A375 (cell line): ENCODE results near the genes LHFPL5 and SRPK1.

- RAMPAGE, long total RNA: no peak
Observed at GRCh38 chr6:35725045-35725402, 11.8 kb upstream of the ARMC12 start.

DNA sequence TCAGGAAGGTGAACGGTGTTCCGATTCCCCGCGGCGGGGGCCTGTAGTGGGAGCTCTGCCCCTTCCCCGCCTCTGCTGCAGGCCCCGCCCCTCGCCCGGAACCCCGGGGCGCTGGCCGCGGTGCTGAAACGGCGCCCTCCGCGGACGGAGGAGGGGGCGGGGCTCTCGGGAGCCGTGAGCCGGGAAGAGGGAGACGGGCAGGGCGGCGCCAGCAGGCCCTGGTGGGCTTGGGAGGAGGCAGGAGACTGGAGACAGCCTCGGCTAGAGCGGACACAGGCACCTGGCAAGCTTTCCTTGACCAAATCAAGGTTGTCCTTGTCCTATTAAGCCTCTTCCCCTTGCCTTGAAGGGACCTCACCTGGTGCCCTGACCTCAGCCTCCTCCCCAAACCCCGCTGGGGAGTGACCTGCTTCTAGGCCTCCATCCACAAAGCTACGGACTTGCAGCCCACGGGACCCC, at the start of gene LHFPL5:
Gene LHFPL5, plus strand, starts transcription at position 165 of the 459 bp plus-strand sequence.
- RAMPAGE, long total RNA: no peak

DNA sequence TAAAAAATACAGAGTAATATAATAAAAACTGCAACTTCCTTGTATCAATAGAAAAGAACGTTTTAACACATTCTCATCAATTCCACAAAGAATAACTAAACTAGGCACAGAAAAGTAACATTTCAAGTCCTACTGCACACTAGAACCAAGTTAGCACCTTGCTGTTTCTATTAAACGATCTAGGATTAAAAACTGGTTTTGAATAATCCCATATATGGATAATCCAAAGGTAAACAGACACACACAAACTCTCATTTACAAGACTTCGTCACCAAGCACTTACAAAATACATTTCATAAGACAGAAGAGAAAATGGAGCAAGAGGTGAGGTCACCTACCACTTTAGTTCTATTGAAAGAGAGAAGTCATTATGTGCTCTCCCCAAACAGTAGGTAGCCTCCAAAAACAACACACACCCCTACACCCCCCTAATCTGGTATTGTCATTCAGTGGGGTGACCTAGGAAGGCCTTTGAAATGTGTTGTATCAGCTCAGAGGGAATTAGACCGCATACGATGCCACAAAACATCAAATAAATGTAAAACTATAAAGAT, 1.9 kb downstream of the SRPK1 start:
- RAMPAGE, long total RNA: no peak

GRCh38 chr6:35920499-35921501, at the start of gene SRPK1:
Gene SRPK1 (minus strand): TSS chr6:35921098.
- RAMPAGE, long total RNA: no peak

GRCh38 chr6:36064740-36065160, 37.1 kb downstream of the MAPK14 start:
- RAMPAGE, long total RNA: no peak

DNA sequence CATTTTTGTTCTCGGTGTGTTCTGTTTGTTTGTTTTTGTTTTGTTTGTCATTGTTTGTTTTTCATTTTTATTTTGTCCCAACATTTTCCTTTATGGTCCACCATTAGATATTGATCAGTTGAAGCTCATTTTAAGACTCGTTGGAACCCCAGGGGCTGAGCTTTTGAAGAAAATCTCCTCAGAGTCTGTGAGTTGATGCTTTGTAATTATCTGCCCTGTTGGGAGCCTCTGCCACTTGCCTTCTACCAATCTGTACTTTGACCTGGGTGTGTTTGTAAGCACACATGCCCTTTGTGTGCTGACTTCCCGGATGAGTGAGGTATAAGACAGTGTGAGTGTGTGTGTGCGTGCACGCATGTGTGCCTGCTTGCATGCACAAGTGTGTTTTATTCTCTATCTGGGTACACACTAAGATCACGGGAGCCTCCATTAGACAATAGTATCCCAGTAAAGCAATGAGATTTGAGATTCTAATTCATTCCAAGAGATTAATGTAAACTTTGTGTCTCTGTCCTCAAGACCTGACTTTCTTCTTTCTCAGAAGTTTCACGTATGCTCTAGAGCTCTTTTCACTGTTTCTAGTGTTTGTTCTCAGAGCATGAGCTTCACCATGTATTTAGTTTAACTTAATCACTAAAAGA, 34.3 kb upstream of the MAPK13 start:
- RAMPAGE, long total RNA: no peak

DNA sequence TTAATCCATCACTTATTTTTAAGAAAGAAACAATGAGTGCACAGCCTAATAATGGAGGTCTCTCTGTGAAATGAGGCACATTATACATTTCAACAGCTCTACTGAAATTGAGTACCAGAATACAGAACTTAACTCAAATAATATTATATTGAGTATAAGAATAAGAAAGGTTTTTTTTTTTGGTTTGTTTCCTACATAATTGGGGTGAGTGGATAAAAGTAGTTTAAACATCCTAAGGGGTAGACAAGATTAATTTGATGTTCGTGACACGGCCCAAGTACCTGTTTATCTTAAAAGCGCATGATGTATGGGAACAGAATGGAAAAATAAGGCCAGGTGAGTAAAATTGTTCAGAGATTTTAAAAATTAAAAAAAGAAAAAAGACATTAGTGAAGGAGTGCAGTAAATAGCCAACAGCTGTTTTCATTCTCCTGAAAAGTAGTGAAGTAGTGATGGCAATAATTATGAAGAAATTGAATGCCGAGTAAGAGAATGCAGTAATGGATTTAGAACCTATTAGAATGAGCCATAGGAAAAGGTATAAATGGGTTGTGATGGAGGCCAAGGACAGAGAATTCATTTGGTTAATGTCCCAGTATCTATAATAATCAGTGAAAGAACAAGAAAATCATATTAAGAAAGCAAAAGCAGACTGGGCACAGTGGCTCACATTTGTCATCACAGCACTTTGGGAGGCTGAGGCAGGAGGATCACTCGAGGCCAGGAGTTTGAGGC, 32.4 kb upstream of the MAPK13 start:
- RAMPAGE, long total RNA: no peak

DNA sequence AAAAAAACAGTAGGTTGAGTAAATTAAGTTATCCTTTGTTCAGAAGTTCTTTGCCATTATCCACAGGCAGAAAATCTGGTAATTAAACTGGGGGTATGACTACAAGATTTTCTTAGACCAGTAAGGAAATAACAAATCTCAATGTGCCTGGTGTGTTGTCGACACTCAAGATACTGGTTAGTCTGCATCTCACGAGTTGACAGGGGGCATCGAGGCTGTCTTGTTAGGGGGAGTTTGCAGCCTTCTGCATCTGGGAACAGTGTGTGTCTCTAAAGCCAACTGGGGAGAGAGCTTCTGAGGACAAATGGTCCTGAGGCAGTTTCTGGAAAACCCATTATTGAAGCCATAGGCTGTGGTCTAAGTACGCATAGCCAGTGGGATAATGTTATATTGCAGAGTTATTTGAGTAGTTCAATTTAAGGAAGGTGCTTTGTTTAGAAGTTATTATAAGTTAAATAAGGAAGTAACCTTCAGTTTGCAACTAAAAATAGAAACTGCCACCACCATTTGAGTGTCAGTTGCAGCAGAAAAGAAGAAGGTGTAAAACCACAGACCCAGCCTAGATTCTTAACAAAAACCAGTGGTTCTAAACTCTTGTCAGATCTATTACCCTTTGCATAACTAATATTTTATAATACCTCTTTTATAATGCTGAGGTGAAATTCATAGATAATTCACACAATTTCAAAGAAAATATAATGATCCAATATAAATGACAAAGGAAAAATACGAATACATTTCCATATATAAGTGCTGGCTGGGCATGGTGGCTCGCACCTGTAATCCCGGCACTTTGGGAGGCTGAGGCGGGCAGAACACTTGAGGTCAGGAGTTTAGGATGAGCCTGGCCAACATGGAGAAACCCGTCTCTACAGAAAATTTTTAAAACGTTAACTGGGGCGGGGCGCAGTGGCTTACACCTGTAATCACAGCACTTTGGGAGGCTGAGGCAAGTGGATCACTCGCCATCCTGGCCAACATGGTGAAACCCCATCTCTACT, 15.3 kb upstream of the MAPK13 start:
- RAMPAGE, long total RNA: no peak

DNA sequence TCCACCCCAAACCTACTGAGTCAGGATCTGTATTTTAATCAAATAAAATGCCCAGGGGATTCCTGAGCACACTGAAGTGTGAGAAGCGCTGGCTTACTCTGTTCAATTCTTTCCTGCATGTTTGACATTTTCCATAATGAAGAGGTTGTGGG, 441 bp upstream of the MAPK13 start:
- RAMPAGE, long total RNA: no peak

GRCh38 chr6:36210173-36210586, 13.6 kb downstream of the BRPF3 start:
- RAMPAGE, long total RNA: no peak

DNA sequence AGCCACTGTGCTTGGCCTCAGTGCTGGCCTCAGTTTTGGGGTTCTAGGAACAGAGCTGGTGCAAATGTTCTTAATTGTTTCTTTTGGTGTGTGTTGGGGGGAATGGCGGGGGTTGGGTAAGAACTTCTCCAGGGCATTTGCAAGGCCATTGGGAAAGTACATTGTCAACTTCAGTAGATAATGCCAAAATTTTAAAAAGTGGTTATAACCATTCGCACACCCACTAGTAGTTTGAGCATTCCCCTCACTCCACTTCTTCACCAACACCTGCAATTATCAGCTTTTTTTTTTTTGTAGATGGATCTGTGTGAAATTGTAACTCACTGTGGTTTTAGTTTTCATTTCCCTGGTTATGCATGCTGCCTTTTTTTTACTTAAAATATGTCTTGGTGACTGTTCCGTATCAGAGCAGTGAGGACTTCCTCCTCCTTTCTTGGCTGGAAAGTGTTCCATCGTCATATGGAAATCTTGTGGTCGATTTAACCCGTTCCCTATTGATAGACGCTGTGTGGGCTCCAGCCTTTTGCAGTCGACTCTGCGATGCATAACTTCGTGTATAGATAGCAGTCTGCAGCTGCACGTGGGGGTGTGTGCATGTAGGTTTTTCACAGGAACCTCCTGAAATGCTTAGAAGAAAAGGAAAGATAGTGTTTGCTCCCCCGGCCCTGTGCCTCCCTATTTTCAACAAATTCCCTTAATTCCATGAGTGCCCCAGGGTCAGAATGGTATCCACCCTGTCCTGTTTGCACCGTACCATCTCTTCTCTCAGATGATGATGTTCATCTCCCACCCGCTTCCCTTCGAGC, 28.2 kb upstream of the PNPLA1 start:
- RAMPAGE, long total RNA: no peak

- RAMPAGE, long total RNA: no peak
Observed at GRCh38 chr6:36244776-36245113, 25.1 kb upstream of the PNPLA1 start.

GRCh38 chr6:36339026-36339483, 2.4 kb upstream of the BNIP5 start:
- RAMPAGE, long total RNA: no peak

- RAMPAGE, long total RNA: no peak
Observed at GRCh38 chr6:36363467-36364012, 23.9 kb downstream of the ETV7 start.

DNA sequence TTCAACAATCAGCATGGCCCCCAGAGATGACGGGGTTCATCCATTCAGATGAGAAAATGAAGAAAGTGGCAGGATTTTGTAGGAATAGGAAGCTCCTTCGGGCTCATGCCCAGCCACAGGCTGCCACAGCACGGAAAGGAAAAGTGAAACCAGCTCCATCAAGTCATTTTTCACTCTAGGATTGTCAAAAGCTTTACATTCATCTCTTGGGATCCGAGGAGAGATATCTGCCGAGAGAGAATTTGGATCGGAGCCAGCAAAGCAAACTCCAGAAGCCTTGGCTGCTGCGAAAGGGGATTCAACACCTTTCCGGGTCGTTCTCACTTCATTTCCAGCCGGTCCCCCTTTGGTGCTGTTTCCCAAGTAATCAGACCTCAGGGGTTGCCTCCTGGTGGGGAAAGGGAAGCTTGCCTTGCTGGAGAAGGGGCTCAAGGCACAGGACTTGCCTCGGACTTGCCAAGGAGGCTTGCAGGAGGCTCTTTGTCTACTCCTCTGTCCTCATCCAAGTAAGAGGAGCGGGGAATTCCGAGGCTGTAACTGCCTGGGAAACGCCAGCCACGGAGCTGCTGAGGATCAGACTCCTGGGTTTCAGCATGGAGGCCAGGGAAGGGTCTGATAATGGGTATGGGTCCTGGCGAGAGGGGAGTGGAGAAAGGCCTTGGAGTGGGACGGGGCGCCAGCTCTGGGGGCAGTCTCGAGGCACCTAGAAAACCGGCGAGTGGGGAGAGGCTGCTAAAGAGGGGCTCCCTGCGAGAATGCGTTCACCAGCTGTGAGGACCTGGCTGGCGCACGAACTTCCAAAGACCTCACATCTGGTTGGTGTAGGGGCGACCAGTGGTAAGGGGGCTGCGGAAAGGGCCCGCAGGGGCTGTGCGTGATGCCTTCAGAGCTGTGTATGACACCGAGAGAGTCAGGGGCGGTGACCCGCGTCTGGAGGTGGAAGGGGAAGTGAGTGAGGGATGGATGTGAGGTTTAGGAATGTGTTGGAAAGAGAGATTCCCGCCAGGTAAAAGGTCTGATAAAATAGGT, 730 bp downstream of the ETV7 start:
- RAMPAGE, long total RNA: no peak

- RAMPAGE, long total RNA: no peak
Observed at GRCh38 chr6:36466504-36466983, 23.7 kb downstream of the KCTD20 start.

GRCh38 chr6:36579616-36580410, 14.3 kb upstream of the SRSF3 start:
- RAMPAGE, long total RNA: no peak

DNA sequence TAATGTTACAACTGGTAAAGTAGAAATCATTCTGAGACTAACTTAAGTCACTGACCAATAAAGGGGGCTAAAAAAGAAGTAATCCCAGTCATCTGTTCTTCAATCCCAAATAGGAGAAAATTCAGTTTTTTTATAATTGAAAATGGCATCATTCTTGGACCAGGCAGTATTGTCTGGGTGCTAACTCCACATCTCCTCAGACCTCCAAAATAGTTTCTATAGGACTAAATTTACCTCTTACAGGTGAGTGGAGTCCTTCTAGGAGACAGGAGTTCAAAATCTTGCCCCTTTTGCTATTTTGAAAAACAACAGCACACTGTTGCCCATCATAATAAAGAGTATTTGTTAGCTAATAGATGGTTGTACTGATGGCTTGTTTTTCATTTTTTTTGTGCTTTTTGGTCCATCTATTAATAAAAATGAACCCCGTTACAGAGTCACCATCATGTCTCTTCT, 5.3 kb downstream of the SRSF3 start:
- RAMPAGE, long total RNA: no peak

DNA sequence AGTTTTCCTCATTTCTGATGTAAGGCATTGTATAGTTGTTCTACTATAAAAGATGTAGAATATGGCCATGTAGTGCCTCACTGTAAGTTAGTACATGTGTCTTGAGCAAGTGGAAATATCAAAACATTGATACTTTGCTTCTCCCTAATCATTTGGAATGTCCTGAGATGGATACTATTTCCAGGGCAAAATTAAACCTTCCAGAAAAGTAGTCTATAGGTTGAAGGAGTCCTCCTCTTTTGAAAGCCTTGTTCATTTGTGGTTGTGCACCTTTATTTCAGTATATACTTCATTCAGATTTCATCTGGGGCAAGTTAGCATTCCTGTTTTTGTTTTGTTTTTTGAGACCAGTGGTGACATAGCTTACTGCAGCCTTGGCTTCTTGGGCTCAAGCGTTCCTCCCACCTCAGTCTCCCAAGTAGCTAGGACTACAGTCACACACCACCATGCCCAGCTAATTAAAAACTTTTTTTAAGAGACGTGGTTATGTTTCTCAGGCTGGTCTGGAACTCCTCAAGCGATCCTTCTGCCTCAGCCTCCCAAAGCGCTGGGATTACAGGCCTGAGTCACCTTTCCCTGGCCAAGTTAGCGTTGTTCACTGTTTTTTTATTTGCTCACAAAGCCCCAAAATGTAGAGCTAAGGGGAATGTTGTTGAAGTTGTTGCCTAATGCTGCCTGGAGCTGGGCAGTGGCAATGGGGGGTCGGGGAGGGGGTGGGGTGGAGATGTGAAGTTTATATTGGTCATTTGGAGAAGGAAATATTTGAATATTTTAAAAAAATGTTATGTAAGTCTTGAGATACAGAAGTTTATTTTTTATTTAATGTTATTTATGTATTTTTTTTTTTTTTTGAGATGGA, 11.8 kb downstream of the SRSF3 start:
- RAMPAGE, long total RNA: no peak

GRCh38 chr6:36624837-36625510, 30.8 kb downstream of the SRSF3 start:
- RAMPAGE, long total RNA: no peak